ENCODE measurements around the genes BRPF1, OGG1 and IL17RC.

DNA sequence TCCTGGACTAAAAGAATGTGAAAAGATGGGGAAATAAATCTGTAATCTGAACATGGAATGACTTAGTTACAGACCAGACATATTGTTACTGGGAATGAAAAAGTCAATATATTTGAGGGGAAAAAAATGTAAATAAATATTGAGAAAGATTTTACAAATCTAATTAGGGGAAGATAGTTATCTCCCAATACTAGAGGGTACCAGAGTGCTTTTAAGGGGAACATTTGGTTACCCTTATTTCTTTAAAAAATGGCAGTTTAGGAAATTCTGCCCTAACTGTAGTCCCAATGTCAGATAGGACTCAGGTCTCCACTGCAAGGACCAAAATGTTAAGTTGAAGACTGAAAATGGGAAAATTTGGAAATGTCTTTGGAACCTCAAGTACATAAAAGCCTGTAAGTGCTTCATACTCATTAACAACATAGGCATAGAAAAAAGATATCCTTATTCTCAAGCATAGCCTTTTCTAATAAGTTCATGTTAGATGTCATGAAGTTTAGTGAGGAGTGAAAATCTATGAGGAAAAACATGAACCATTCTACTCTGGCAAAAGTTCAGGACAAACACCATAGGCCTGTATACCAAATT, 10.6 kb upstream of the SETD5 start:
- PRO-cap, 2 experiments: no peak in any of the 2 experiments
- RAMPAGE, long total RNA, 4 experiments: no peak in any of the 4 experiments

DNA sequence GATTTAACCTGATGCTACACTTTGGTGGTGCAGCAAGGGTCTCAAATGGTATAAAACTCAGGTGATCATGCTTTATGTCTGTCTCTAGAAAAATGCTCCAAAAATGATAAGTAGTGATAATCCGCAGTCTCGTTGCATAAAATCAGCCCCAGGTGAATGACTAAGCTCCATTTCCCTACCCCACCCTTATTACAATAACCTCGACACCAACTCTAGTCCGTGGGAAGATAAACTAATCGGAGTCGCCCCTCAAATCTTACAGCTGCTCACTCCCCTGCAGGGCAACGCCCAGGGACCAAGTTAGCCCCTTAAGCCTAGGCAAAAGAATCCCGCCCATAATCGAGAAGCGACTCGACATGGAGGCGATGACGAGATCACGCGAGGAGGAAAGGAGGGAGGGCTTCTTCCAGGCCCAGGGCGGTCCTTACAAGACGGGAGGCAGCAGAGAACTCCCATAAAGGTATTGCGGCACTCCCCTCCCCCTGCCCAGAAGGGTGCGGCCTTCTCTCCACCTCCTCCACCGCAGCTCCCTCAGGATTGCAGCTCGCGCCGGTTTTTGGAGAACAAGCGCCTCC, 1.4 kb upstream of the SETD5 start:
- PRO-cap, 2 experiments: peak in 2 of 2 experiments; most common plus-strand start position 471 of the sequence (in 2); most common minus-strand start position 329 of the sequence (in 1)
- RAMPAGE, long total RNA, 4 experiments: no peak in any of the 4 experiments

DNA sequence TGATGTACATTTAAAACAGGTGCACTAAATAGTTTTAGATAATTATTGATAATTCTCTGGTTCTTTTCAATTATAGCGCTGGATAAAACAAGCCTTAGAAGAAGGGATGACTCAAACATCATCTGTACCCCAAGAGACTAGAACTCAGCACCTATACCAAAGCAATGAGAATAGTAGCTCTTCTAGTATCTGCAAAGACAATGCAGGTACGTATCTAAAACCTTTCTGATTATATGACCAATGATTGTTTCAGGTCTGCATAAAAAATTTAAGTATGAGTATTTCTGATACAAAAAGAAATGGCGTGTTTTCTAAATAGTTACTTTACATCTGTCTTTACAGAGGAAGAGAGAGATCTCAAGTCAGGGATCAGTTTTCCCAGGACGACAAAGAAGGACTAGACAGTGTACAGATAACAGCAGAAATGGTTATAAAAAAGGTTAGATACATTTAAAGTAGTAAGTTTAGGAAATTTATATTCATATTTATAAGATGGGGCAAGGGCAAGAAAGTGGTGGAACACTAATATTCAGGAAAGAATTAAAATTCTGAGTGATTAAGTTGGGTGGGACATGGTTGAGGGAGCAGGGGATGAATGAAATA, 56.3 kb downstream of the SETD5 start:
- PRO-cap, 2 experiments: no peak in any of the 2 experiments
- RAMPAGE, long total RNA, 4 experiments: no peak in any of the 4 experiments

GRCh38 chr3:9475194-9476002, 78.0 kb downstream of the SETD5 start:
- PRO-cap, 2 experiments: no peak in any of the 2 experiments
- RAMPAGE, long total RNA, 4 experiments: no peak in any of the 4 experiments

DNA sequence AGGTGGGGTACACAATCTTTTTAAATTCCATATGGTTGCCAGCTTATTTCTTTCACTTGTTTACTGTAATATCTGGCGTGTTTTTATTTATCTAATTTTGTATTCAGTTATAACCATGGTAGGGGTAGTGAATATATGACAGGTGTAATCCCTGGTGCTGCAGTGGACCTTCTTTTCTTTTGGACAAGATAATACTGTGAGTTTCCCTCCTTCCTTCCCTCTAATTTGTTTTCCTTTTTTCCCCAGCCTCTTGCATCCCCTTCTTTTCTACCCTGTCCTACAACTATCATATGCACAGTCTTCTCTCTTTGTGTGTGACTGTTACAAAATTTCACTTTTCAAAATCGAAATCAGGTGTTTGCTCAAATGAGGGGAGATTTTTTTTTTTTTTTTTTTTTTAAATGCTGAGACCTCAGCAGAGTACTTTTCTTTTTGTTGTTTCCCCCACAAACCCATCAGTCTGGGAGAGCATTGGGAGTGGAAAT, 76.3 kb downstream of the LHFPL4 start:
- PRO-cap, 2 experiments: no peak in any of the 2 experiments
- RAMPAGE, long total RNA, 4 experiments: no peak in any of the 4 experiments

- PRO-cap, 2 experiments: no peak in any of the 2 experiments
- RAMPAGE, long total RNA, 4 experiments: no peak in any of the 4 experiments
Observed at GRCh38 chr3:9701578-9702126, 2.0 kb upstream of the CPNE9 start.

GRCh38 chr3:9730816-9731951, at the start of gene BRPF1:
Gene BRPF1 (plus strand): TSS chr3:9731735.
- PRO-cap, 2 experiments: peak in 2 of 2 experiments; most common plus-strand start chr3:9731744 (in 2)
- RAMPAGE, long total RNA, 4 experiments: start-site peak on the plus strand in 2 of 4 experiments, at chr3:9731735-9731909 at its widest, 5 to 52 reads per replicate

DNA sequence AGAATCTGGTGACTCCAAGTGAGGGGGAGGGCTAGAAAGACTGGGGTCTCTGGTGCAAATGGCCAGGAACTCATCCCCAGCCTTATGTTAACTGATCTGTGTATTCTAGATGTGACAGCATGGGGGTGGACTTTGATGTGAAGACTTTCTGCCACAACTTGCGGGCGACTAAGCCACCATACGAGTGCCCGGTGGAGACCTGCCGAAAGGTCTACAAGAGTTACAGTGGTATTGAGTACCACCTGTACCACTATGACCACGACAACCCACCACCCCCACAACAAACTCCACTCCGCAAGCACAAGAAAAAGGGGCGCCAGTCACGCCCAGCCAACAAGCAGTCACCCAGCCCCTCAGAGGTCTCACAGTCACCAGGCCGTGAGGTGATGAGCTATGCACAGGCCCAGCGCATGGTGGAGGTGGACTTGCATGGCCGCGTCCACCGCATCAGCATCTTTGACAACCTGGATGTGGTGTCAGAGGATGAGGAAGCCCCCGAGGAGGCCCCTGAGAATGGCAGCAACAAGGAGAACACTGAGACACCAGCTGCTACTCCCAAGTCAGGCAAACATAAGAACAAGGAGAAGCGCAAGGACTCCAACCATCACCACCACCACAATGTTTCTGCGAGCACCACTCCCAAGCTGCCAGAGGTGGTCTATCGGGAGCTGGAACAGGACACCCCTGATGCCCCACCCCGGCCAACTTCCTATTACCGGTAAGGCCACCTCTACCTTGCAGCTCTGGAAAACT, 2.7 kb downstream of the BRPF1 start:
- PRO-cap, 2 experiments: no peak in any of the 2 experiments
- RAMPAGE, long total RNA, 4 experiments: no peak in any of the 4 experiments

- PRO-cap, 2 experiments: peak in 2 of 2 experiments; most common plus-strand start chr3:9749952 (in 1); most common minus-strand start chr3:9749791 (in 2)
- RAMPAGE, long total RNA, 4 experiments: start-site peak on the plus strand in 3 of 4 experiments, at chr3:9749944-9750408 at its widest, 17 to 53 reads per replicate
Observed at GRCh38 chr3:9749659-9750724, at the start of gene OGG1. Gene OGG1 (plus strand): TSS chr3:9749952.

GRCh38 chr3:9750755-9751129, 990 bp downstream of the OGG1 start:
- PRO-cap, 2 experiments: no peak in any of the 2 experiments
- RAMPAGE, long total RNA, 4 experiments: no peak in any of the 4 experiments

GRCh38 chr3:9770274-9771224, 802 bp upstream of the CAMK1 start:
- PRO-cap, 2 experiments: no peak in any of the 2 experiments
- RAMPAGE, long total RNA, 4 experiments: no peak in any of the 4 experiments

GRCh38 chr3:9837773-9838977, 5.6 kb downstream of the RPUSD3 start:
- PRO-cap, 2 experiments: no peak in any of the 2 experiments
- RAMPAGE, long total RNA, 4 experiments: start-site peak on the minus strand in 1 of 4 experiments, at chr3:9838454-9838465 at its widest, 5 reads per replicate

GRCh38 chr3:9916827-9917751, at the start of gene IL17RC:
Gene IL17RC (plus strand): TSS chr3:9917098.
- PRO-cap, 2 experiments: peak in 2 of 2 experiments; most common plus-strand start chr3:9917098 (in 2); most common minus-strand start chr3:9916898 (in 1)
- RAMPAGE, long total RNA, 4 experiments: start-site peak on the plus strand in 3 of 4 experiments, at chr3:9917098-9917147 at its widest, 41 to 120 reads per replicate

DNA sequence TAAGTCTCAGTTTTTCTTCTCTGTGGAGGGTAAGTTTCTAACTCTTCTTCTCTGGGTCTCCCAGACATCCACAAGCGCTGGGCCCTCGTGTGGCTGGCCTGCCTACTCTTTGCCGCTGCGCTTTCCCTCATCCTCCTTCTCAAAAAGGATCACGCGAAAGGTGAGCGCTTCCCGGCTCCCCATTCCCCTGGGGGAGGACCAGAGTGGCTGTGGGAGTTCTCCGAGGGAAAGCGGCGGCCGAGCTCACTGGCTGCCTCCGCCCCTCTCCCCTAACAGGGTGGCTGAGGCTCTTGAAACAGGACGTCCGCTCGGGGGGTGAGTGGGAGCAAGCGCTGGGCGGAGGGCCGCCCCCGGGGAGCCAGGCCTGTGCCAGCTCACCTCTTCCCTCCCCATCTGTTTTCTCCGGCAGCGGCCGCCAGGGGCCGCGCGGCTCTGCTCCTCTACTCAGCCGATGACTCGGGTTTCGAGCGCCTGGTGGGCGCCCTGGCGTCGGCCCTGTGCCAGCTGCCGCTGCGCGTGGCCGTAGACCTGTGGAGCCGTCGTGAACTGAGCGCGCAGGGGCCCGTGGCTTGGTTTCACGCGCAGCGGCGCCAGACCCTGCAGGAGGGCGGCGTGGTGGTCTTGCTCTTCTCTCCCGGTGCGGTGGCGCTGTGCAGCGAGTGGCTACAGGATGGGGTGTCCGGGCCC, 947 bp upstream of the CRELD1 start:
- PRO-cap, 2 experiments: peak in 2 of 2 experiments; most common plus-strand start position 396 of the sequence (in 1); most common minus-strand start position 267 of the sequence (in 2)
- RAMPAGE, long total RNA, 4 experiments: no peak in any of the 4 experiments

GRCh38 chr3:9944135-9945128, 7.8 kb downstream of the PRRT3 start:
- PRO-cap, 2 experiments: no peak in any of the 2 experiments
- RAMPAGE, long total RNA, 4 experiments: no peak in any of the 4 experiments

- PRO-cap, 2 experiments: no peak in any of the 2 experiments
- RAMPAGE, long total RNA, 4 experiments: no peak in any of the 4 experiments
Observed at GRCh38 chr3:9954940-9955639, 2.9 kb upstream of the PRRT3 start.

GRCh38 chr3:9966970-9967366, 14.8 kb upstream of the PRRT3 start:
- PRO-cap, 2 experiments: no peak in any of the 2 experiments
- RAMPAGE, long total RNA, 4 experiments: no peak in any of the 4 experiments

DNA sequence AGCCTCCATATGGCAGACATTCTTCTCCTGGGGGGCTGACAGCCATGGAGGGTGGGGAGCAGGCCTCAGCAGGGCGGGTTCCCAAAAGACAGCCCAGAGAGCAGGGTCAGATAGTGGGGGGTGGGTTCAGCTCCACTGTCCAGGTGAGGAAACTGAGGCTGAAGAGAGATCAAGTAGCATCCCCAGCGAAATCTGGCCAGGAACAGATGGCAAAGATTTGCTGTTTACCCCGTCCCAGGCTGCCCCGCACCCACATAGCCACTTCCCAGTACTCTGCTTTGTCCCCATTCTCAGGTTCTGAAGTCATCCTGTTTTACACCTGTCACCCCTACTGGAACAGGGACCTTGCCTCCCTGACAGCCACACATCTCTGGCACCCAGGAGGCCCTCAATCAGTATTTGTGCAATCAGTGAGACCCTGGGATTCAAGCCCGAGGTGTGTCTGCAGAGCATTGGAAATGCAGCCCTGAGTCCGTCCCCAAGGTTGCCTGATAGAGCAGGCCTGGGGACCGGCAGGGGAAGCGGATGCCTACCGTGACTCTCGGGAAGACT, 17.7 kb upstream of the FANCD2 start:
- PRO-cap, 2 experiments: no peak in any of the 2 experiments
- RAMPAGE, long total RNA, 4 experiments: no peak in any of the 4 experiments

DNA sequence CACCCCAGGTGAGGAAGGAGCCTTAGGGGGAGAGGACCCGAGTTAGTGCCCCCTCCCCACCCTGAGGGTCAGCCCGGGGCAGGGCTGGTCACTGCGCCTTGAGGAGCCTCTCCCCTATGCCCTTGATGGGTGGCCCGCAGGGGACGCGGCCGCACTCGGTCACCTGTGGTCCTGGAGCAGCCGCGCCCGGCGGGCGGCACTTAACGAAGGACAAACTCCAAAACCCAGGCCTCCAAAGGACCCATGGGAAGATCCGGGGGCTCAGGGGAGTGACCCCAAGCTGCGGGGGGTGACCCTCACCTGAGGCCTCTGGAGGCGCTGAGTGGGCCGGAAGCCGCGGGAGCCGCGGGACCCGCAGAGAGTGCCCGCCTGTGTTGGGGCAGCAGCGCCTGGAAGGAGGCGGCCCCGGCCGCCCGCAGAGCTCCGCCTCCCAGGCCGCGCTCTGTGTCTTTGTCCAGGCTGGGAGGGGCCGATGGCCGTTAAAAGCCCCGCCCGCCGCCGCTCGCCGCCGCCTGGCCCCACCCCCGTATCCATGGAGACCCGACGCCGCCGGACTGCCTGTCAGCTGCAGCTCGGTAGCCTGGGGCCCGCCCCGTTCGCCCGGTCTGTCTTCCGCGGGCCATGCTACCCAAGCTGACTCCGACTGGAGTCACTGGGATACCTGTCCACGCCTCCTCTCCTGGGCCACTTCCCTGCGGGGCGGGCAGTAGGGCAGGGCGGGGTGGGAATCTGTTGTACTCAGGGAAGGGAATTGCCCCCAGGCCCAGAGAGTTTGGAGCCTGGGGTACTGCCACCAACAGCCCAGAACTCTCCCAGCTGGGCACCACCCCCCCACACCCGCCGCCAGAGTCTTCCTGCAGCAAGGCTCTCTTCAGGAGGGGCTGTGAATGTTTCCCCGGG, 15.3 kb upstream of the FANCD2 start:
- PRO-cap, 2 experiments: peak in 1 of 2 experiments; most common plus-strand start position 447 of the sequence (in 1); most common minus-strand start position 446 of the sequence (in 1)
- RAMPAGE, long total RNA, 4 experiments: start-site peak on the minus strand in 2 of 4 experiments, centred at positions 386 to 399 of the sequence, 20 to 75 reads per replicate

DNA sequence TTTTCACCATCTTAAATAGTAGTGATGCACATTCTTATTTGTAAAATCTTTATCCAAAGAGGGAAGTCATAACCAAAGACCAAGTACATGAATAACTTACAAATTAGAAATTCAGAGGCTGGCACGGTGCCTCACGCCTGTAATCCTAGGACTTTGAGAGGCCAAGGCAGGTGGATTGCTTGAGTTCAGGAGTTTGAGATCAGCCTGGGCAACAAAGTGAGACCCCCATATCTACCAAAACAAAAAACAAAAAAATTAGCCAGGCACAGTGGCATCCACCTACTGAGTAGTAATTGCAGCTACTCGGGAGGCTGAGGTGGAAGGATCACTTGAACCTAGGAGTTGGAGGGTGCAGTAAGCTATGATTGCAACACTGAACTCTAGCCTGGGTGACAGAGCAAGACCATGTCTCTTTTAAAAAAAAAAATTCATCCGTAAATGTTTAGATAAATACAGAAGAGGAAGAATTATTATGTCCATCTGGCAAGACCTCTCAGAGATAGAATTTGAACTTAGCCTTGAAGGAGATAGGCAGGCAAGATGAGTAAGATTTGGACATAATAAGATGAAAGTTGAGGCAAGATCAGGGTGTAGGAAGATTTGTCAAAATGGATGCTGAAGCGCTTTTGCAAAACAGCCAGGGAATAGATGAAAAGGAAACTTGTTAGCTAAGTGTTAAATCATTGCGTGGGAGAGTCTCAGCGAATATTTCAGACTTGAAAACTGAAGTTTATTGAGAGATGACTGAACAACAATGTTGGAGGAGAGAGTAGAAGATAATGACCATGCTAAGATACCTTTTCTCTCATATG, 7.0 kb downstream of the BRK1 start:
- PRO-cap, 2 experiments: no peak in any of the 2 experiments
- RAMPAGE, long total RNA, 4 experiments: no peak in any of the 4 experiments

All from upper lobe of left lung (tissue), 5 donors.